A673 (cell line): ENCODE results near the genes VCX3A and CLCN4.

GRCh38 chrX:3788297-3788928, 75.0 kb upstream of the PRKX start:
- PRO-cap = no peak

DNA sequence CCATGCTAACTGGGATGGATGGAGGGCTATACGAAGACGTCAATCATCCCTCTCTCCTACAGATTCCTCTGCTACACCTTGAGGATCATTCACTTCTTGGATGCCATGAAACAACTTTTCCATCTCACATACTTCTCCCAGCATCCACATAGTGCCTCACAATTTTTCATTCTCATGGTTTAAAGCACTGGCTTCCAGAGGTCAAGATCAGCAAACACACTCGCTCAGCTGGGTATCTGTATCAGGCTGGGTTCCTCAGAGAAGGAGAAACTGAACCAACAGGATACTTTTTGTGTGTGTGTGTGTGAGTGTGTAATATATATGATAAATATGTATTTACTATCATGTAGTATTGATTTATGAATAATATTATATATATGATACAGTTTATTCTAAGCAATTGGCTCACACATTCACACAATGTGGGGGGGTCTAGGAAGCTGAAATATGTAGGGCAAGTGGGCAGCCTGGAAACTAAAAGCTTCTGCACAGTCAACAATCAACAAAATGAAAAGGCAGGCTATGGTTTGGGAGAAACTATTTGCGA, at the start of gene VCX3A:
TSS of gene VCX3A (minus strand) at position 150 of the 547 bp plus-strand sequence.
- PRO-cap = no peak

DNA sequence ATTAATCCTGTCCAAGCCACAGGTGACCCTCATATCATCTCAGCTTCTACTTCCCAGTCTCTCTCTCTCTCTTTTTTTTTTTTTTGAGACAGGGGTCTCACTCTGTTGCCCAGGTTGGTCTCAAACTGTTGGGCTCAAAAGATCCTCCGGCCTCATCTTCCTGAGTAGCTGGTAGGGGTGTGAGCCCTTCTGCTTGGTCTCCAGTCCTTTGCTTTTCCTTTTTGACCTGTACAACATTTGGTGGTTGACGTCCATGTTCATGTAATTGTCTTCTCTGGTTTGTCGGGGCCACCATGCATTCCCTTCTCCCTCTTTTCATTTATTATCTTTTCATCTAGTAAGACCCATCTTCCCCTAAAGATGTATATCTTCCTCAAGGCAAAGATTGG, 105.7 kb upstream of the STS start:
- PRO-cap = no peak

GRCh38 chrX:7109890-7110279, 37.6 kb upstream of the STS start:
- PRO-cap = no peak

DNA sequence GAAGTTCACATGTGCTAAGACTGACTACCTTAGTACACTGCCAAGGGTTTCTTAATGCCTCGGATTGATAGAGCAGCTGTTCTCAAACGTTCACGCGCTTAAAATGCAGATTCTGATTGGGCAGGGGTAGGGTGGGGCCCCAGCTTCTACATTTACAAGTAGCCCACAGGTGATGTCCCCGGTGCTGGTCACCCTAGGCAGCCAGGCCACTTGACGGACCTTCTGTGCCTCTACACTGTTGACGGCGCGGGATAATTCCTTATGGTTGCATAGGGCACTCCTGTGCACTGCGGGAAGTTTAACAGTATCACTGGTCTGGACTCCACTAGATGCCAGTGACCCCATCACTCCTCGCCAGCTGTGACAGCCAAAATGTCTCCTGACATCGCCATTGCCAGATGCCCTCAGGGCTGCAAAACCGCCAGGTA, 390 bp upstream of the STS start:
- PRO-cap = no peak

DNA sequence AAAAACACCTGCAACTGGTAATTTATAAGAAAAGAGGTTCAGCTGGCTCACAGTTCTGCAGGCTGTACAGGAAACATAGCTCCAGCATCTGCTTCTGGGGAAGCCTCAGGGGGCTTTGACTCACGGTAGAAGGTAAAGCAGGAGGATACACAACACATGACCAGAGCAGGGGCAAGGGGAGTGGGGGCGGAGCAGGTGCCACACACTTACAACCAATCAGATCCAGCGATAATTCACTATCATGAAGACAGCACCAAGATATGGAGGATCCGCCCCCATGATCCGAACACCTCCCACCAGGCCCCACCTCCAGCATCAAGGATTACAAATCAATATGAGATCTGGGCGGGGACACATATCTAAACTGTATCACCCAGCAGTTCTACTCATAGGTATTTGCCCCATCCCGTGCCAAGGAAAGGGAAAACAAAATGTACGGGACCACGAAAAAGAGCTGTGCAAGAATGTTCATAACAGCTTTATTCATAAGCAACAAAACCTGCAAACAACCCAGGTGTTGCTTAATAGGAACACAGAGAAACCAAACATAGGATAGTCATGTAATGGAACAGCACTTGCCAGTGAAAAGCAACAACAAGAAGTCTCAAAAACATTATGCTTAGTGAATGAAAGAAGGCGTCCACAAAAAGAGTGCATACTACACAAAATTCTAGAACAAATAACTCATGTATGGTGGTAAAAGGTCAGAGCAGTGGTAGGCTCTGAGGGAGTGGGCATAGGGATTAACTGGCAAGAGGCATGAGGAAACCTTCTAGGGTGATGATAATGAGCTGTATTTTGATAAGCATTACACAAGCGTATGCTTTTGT, 130.8 kb upstream of the FAM9B start:
- PRO-cap = no peak

- PRO-cap = bidirectional peak, plus-strand start at chrX:9341198, minus-strand start at chrX:9341084; bidirectional peak, plus-strand start at chrX:9341227, minus-strand start at chrX:9341236
Measured at GRCh38 chrX:9340848-9342054, 123.6 kb upstream of the TBL1X start.

- PRO-cap = no peak
Measured at GRCh38 chrX:9560319-9560781, 95.5 kb downstream of the TBL1X start.

GRCh38 chrX:9882521-9882992, 84.6 kb upstream of the CLDN34 start:
- PRO-cap = no peak

DNA sequence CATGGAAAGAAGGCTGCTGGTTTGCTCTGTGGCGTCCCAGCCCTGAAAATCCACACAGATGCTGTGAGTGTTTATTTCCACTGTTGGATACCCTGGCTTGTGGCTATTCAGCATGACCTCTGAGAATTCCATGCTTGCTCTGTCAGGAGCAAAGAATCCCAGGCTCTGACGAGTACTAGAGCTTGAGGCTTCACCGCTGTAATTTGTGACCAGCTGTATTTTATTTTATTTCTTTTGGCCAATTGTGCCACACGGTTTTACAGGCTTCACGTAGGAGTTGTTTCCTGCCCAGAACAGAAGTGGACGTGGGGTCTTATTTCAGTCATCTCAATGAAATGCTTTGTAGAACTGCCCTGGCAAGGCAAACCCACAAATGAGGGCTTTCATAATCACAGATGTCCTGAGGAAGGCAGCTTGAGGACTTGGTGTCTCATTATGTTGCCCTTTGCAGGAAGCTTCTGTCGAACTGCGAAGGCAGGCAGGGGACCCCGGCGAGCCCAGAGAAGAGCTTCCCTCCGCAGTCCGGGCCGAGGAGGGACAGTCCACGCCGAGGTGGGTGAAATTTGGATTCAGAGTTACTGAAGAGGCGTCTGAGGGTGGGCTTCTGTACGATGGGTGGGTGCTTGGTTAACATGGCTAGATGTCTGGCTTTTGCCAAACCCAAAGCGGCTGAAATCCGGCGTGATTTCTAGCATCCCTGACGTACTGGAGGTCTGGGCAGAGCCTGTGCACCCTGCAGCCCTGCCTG, 69.2 kb upstream of the CLDN34 start:
- PRO-cap = no peak

DNA sequence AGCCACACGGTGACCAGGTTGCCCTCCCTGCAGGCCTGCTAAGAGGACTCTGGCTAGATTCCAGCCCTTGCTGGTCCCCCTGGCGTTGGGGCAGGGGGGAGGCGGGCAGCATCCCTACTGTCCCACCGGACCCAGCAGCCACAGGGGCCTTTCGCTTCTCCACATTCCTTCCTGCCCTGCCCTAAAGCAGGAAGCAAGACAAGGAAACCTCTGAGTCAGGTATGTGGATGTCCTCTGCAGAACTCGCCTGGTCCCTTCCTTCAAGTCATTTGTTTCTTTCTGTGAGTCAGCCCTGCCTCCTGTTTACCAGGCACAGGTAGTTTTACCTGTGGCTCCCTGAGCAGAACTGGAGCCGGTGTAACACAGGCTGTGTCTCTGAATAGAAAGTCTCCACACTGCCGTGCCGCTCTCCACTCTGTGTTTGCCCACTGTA, 60.2 kb upstream of the CLDN34 start:
- PRO-cap = no peak

DNA sequence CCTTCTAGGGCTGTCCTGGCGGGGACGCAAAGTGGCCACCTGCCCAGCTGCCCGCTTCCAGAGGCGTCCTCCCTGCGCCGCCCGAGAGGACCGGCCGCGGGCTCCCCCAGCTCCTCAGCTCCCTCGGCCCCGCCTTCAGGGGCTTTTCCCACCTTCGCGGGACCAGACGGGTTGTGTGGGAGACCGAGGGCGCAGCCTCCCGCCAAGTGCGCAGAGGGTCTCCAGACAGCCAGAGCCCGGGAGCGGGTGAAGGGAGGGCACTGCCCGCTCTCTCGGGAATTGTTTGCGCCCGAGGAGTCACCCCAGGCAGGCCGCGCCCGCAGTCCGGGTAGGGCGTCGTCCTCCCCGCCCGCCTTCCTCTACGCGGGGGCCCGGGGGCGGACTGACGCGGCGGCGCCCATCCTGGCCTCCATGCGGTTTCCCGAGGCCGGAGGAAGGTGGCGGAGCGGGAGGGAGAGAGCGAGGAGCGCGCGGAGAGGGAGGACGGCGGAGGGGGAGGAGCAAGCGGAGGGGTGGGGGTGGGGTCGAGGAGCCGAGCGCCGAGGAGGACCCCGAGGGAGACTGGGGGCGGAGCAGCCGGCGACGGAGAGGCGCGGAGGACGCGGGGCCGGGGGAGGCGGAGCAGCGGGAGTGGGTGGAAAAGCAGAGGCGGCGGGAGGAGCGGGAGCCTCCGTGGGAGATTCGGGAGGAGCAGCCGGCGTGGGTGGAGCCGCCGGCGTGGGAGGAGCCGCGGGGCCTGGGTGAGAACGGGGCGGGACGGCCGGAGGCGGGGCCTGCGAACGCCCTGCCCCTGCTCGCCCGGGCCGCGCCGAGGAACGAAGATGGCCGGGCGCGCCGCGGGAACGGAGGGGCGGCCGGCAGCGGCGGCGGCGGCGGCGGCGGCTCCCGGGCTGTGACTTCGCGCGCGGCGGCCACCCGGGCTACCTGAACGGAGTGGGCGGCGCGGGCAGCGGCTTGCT, 47.6 kb downstream of the CLDN34 start:
- PRO-cap = bidirectional peak, plus-strand start at position 162 of the sequence, minus-strand start at position 98 of the sequence; bidirectional peak, plus-strand start at position 811 of the sequence, minus-strand start at position 478 of the sequence

- PRO-cap = no peak
Measured at GRCh38 chrX:10098804-10099133, 58.0 kb upstream of the CLCN4 start.

DNA sequence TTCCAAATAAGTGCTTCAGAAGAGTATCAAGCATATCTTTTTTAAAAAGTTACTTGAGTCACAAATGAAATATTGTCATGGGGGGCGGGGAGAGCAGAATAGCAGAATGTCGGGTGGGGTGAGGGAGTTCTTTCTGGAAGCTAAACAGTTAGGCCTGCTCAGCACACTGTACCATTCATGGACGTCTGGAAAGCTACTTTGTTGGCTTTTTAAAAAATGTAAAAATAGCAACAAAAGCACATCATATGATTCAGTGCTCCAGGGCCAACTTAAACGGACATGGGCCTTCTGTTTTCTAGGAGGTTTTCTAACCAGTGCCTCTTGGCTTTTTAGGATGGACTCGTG, 57.4 kb upstream of the CLCN4 start:
- PRO-cap = no peak

DNA sequence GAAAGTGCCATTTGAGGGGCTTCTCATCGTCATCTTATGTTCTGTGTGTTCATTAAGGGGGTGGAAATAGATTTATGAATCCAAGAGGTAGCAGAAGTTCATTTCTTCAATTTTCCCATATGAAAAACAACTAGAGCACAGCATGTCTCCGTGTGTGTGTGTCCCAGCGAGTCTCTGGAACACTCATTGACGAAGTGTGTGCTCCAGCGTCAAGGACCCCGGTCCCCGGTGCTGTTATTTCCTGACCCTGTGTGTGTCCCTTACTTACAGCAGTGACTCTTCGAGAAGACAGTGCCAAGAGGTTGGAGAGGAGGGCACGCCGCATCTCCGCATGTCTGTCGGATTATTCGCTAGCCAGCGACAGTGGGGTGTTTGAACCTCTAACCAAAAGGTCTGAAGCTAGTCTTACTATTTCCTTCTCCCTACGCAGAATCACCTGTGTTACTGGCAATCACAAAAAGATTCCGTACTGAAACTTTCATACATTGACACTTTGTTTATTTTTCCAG, 34.4 kb upstream of the CLCN4 start:
- PRO-cap = no peak

- PRO-cap = no peak
Measured at GRCh38 chrX:10133889-10134861, 22.6 kb upstream of the CLCN4 start.

GRCh38 chrX:10156348-10157489, at the start of gene CLCN4:
CLCN4 (plus strand) TSS chrX:10156975.
- PRO-cap = no peak

DNA sequence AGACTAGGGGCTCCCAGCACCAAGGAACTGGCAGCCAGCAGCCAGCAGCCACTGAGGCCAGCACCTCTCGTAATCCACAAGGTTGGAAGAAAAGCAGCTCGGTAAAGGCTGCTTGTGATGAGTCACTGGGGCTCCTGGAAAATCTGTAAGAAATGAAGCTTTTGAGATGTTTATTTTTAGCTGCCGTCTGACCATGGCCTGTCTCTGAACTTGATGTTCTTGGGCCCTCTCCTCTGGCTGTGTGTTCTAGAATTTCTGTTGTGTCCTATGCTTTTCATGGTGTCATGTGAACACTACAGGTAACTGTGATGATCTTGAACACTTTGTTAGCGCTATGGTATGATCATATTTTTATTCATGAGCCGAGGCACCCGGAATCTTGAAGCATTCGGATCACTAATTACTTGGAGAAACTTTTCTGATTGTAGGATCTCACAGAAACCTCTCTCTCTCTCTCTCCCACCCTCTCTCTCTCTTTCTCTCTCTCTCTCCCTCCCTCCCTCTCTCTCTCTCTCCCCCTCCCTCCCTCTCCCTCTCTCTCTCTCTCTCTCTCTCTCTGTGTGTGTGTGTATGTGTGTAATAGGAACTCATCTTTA, 18.7 kb downstream of the CLCN4 start:
- PRO-cap = no peak

DNA sequence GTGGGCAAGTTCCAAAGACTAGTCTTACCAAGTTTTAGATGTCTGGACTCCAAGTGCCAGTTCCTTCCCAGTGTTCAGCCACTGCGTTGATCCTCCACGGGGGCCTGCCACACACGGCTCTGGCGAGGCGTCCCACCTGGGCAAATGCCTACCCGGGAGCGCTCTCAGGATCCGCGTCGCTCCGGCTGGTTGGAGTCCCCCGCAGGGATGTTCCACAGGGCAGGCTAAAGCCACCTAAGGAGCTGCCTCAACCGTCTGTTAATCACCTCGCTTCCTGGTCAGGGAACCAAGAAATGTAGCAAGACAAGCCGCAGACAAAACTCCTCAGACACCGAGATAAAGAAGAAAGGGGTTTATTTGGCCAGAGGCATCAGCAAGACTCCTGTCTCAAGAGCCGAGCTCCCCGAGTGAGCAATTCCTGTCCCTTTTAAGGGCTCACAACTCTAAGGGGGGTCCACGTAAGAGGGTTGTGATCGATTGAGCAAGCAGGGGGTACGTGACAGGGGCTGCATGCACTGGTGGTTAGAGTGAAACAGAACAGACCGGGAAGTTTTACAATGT, 30.7 kb downstream of the MID1 start:
- PRO-cap = no peak

DNA sequence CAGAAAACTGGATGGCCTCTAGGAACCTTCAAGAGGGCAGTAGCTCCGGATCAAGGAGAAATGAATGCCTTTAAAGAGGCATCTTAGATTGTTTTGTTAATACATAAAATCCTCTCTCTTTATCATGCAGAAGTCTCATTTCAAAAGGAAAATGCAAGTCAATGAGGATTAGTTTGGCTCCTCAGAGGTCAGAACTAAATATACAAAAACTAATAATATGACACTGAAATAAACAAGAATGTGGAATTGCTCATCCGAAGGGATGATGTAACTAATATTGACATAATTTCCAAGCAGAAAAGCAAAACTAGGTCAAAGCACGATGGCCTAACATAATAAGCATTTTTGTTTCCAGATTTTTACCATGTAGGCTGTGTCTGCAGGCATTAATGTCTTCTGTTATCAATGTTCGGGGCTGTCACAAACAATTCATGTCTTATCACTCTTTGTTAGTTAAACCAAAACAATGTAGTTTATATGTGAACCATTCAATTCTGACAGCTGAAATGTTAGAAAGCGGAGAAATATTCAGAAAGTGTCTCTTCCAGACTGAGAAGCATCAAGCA, 8.7 kb downstream of the MID1 start:
- PRO-cap = no peak